Colon Carcinoma Metastatic in the Lung (tissue), 2 donors: ENCODE results near the genes MVB12A, MAP1S and RPL18A.

- PRO-cap, 2 experiments, result no peak in any of the 2 experiments
These were observed 24.1 kb upstream of the USE1 start for GRCh38 chr19:17191003-17191467.

DNA sequence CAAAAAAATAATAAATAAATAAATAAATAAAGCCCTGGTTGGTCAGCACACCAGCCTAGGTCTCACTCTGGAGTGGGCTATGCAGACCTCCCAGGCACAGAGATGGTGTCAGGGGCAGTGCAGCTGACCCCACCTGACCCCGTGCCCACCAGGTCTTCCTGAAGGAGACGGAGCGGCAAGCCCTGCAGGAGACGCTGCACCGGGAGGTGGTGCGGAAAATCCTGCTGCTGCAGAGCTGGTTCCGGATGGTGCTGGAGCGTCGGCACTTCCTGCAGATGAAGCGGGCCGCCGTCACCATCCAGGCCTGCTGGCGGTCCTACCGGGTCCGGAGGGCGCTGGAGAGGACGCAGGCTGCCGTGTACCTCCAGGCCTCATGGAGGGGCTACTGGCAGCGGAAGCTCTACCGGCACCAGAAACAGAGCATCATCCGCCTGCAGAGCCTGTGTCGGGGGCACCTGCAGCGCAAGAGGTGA, 22.5 kb upstream of the USE1 start:
- PRO-cap, 2 experiments, result no peak in any of the 2 experiments

DNA sequence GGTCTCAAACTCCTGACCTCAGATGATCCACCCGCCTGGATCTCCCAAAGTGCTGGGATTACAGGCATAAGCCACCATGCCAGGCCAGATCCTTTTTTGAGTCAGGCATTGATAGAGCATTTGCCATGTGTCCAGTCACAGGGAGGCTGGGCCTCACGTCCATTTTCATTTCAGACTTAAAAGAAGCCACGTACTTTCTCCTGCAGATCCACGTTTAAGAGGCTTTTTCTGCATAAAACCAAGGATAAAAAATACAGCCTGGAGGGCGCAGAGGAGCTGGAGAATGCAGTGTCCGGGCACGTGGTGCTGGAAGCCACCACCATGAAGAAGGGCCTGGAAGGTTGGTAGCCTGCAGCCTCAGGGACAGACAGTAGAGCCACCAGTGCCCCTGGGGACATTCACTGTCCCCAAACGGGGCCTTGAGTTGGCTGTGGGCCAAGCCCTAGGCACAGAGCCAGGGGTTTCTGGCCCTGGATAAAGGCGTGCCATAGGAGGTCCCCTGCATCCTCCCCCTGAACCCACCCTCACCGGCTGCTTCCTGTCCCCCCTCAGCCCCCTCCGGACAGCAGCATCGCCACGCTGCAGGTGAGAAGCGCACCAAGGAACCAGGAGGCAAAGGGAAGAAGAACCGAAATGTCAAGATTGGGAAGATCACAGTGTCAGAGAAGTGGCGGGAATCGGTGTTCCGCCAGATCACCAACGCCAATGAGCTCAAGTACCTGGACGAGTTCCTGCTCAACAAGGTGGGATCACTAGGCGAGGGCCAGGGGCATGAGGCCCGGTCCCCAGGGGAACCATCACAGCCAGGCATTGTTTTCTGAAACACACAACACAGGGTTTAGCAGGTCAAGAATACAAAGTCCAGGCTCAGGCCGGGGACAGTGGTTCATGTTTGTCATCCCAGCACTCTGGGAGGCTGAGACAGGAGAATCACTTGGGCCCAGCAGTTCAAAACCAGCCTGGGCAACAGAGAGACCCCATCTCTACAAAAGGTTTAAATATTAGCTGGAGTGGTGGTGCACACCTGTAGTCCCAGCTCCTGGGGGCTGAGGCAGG, 14.7 kb upstream of the USE1 start:
- PRO-cap, 2 experiments, result no peak in any of the 2 experiments

- PRO-cap, 2 experiments, result no peak in any of the 2 experiments
These were observed 2.6 kb downstream of the NR2F6 start for GRCh38 chr19:17243136-17243416.

DNA sequence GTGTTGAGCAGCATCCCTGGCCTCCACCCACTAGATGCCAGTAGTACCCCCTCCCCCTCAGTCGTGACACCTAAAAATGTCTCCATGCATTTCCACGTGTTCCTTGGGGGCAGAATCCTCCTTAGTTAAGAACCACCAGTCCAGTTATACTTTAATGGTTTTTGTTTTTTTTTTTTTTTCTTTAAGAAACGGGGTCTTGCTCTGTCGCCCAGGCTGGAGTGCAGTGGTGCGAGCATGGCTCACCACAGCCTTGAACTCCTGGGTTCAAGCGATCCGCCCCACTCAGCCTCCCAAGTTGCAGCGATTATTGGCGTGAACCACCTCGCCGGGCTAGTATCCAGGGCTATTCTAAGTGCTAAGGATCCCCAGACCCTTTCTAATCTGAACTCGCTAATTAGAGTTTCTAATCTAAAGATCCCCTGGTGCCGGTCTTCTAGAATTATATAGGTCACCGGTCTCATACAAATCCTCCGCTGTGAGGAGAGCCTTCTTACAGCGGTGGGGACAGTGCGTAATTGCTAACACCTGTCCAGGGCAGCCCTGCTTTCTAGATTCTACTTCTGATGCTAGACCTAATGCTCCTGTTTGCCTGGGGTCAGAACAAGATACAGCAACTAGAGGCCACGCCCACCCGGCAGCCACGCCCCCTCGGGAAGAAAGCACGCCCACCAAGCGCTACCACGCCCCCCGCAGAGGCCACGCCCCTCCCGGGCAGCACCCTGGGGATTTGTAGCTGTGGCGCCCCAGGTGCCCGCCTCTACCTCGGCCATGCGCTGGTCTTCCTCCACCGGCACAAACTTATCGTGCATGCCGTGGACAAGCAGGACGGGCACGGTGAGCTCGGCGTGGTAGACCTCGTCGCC, 9.5 kb downstream of the ABHD8 start:
- PRO-cap, 2 experiments, result no peak in any of the 2 experiments

DNA sequence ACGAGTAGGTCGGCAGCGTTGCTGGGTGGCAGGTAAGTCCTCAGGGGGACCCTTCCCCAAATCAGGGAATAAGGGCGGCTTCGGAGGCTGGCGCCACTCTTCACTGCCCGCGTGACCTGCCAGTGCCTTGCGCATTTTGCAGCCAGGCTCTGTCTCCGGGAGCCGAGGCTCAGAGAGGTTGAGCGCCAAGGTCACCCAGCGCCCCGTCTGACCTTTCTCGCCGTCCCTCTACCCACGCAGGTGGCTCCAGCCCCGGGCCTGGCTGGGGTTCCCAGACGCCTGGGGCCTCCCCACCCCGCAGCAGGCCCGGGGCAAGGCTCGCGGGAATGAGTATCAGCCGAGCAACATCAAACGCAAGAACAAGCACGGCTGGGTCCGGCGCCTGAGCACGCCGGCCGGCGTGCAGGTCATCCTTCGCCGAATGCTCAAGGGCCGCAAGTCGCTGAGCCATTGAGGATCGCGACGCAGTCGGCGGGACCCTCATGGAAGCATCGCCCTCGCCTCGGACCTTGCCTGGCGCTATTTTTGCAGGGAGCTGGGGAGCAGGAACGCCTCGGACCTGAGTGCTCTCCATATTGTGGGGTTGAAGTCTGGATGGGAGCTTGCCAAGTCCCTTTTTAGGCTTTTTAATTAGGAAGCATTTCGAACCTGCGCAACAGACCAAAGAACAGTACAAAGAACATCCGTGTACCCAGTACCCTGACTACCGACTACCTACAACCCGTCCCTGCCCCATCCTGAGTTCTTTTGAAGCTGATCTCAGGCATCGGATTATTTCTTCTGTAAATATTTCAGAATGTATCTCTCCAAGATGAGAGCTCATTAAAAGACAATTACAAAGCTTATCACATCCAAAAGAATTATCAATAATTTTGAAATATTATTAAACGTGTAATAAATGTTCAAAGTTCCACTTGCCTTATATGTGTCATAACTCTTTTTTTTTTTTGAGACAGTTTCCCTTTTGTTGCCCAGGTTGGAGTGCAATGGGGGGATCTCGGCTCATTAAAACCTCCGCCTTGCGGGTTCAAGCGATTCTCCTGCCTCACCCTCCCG, 582 bp downstream of the MRPL34 start:
- PRO-cap, 2 experiments, result peak in 1 of 2 experiments; most common minus-strand start position 577 of the sequence (in 1)

- PRO-cap, 2 experiments, result no peak in any of the 2 experiments
These were observed 3.9 kb downstream of the GTPBP3 start for GRCh38 chr19:17341287-17341584.

GRCh38 chr19:17357571-17358103, 19.5 kb downstream of the PLVAP start:
- PRO-cap, 2 experiments, result no peak in any of the 2 experiments

DNA sequence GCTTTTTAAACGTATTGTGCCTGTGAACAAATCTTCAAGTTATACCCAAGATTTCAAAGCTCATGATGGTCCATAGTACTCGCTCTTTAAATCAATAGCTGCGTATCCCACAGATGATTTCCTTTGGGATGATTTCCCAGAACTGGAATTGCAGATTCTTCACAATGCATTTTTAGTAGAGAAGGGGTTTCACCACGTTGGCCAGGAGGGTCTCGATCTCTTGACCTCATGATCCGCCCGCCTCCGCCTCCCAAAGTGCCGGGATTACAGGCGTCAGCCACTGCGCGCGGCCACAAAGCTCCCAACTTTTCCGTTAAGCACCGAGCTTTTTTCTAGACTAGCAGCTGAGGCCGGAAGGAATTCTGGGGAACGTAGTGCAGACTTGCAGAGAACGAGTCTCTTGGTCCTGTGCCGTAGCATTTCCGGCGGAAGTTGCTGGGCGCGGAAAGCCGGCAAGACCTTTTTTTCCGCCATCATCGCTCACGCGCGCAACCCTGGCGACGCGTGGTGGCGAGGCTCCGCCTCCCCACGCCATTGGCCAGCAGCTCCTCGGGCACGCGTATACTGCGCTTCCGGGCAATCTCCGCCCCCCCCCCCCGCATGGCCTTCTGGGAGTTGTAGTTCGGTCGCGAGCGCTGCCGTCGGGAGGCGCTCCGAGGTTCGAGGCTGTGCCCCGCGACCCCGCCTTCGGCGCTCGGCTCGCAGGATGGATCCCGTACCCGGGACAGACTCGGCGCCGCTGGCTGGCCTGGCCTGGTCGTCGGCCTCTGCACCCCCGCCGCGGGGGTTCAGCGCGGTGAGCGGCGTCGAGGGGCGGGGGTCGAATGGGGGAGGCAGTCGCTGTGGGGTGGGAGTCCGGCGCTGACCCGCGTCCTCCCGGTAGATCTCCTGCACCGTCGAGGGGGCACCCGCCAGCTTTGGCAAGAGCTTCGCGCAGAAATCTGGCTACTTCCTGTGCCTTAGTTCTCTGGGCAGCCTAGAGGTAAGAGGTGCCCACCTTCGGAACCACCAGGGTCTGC, at the start of gene MVB12A:
MVB12A (plus strand) TSS at position 618 of the 1,019 bp plus-strand sequence.
- PRO-cap, 2 experiments, result peak in 2 of 2 experiments; most common plus-strand start position 635 of the sequence (in 2); most common minus-strand start position 364 of the sequence (in 2)

DNA sequence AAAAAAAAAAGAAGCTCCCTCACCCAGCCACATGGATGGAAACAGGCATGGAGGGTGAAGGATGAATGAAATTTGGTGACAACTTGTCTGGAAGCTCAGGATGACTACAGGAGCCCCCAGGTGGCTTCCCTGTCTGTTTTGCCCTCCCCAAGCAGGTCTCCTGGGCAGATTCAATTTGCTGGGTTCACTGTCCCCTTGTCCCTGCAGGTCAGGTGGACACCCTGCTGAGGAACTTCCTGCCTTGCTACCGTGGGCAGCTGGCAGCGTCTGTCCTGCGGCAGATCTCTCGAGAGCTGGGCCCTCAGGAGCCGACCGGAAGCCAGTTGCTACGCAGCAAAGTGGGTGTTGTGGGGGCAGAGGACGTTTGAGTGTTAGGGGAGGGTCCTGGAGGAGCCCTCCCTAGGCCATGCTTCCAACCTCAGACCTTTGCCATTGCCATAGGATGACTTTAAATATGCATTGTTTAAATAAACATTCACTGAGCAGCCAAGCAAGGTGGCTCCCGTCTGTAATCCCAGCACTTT, 3.5 kb downstream of the NIBAN3 start:
- PRO-cap, 2 experiments, result no peak in any of the 2 experiments

DNA sequence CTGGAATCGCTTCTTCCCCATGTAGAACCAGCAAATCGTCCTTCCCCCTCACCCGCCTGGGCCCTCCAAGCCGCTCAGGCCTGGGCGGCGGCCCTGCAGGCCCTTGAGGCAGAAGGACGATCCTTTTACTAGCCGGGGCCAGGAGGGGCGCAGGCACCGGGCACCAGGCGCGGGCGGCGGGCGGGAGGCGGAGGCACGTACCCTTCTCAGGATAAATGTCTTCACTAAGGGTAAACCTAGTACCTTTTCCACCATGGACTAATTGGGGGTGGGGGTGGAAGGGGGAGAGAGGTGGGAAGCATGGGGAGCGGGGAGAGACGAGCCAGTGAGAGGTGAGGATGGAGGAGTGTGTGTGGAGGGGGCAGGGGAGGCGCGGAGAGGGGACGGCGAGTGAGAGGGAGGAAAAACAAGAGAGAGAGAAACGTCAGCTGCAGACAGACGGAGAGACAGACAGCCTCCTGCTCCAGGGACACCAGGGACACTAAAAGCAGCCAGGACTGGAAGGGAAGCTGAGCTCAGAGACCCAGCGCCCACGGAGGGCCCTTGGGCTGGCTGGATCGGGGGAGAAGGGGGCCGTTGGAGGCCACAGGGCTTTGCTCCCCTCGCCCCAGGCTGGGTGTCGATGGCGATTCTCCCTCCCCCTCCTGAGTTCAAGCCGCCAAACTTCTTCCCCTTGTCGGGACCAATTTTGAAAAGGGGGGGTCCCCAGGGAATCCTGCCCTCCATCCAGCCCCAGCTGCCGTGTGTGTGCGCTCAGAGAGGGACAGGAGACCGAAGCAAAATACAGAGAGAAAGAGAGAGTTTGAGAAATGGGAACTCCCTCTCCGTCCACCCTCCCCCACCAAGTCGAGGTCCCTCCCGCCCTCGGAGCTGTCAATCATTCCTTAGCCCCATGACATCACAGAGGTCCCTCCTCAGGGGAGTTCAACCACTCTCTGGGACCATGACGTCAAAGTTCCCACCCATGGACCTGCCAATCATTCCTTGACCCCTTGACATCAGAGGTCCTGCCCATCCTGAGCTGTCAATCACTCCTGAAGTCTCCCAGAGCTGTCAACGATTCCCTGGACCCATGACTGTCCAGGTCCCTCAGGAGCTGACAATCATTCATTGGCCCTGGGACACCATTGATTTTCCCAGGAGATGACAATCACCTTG, 61.1 kb downstream of the COLGALT1 start:
- PRO-cap, 2 experiments, result peak in 1 of 2 experiments; most common minus-strand start position 848 of the sequence (in 1)

GRCh38 chr19:17719099-17719646, at the start of gene MAP1S:
Gene MAP1S (plus strand): TSS chr19:17719480.
- PRO-cap, 2 experiments, result peak in 2 of 2 experiments; most common plus-strand start chr19:17719480 (in 1); most common minus-strand start chr19:17719351 (in 1)

DNA sequence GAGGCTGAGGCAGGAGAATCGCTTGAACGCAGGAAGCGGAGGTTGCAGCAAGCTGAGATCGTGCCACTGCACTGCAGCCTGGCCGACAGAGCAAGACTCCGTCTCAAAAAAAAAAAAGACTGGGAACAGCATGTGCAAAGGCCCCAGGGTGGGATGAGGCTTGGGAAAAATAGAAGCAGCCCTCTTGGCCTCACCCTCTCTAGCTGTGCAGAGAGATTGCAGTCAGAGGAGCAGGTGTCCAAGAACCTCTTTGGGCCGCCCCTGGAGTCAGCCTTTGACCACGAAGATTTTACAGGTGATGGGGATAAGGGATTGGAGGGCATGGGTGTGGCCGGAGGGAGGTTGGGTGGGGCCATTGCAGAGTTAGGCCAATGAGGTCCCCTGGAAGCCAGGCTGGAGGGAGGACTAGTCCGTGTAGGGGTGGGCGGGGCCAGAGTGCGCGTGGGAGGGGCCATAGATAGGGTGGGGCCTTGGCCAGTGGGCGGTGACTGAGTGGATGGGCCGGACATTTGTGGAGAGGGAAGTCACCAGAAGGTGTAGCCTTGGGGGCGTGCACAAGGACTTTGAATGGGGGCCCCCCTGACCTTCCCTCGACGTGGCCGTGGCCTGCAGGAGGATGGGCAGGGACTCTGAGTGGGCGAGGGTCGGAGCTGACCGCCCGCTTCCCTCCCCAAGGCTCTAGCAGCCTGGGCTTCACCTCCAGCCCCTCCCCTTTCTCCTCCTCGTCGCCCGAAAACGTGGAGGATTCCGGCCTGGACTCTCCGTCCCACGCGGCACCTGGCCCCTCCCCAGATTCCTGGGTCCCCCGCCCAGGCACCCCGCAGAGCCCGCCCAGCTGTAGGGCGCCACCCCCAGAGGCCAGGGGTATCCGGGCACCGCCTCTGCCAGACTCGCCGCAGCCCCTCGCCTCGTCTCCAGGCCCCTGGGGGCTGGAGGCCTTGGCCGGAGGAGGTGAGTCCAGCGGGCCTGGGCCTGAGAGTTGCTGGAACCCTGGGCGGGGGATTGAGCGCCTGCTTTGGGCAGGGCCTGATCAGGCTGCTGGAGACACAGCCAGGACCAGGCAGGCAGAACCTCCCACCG, 16.7 kb upstream of the B3GNT3 start:
- PRO-cap, 2 experiments, result peak in 1 of 2 experiments; most common plus-strand start position 508 of the sequence (in 1); most common minus-strand start position 276 of the sequence (in 1)

GRCh38 chr19:17779160-17779333, 15.9 kb upstream of the B3GNT3 start:
- PRO-cap, 2 experiments, result no peak in any of the 2 experiments

DNA sequence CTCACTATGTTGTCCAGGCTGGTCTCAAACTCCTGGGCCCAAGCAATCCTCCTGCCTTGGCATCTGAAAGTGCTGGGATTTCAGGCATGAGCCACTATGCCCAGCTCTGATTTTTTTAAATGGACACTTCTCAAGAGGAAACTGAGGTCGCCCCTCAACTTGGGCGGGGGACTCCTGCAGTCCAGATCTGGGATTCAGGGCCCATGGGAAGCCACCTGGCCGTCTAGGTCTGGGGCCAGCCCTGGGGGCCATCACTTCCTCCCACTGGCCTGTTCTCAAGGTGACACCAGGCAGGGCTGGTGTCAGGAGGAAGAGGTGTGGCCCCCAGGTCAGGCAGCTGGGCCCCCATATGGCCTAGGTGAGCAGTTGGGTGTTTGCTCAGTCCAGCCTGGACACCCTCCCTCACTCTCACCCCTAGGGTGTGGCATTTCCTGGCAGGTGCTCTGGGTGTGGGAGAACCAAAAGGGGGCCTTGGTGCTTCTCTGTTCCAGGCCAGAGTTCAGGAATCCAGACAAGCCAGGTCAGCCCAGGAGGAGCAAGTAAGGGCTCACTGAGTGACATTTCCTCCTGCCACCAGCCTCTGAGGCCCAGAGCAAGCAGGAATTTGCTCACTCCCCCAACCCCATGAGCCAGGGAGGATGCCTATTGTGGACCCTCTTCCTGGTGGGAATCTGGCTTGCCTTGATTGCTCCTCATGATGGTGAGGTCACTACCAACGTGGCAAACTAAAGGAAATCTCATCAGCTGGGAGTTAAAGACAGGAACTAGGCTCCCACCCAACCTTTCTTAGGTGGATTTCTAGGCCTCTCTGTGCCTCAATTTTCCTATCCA, 1.6 kb downstream of the B3GNT3 start:
- PRO-cap, 2 experiments, result peak in 2 of 2 experiments; most common plus-strand start position 490 of the sequence (in 1); most common minus-strand start position 266 of the sequence (in 1)

- PRO-cap, 2 experiments, result no peak in any of the 2 experiments
These were observed 11.1 kb downstream of the JAK3 start for GRCh38 chr19:17836553-17837166.

- PRO-cap, 2 experiments, result peak in 2 of 2 experiments; most common plus-strand start chr19:17859895 (in 1)
These were observed at the start of gene RPL18A for GRCh38 chr19:17859799-17860064. Gene RPL18A (plus strand): TSS chr19:17859910.

- PRO-cap, 2 experiments, result no peak in any of the 2 experiments
These were observed 21.9 kb downstream of the MAST3 start for GRCh38 chr19:18119075-18120220.

GRCh38 chr19:18174832-18175806, 1.5 kb downstream of the IFI30 start:
- PRO-cap, 2 experiments, result no peak in any of the 2 experiments

- PRO-cap, 2 experiments, result no peak in any of the 2 experiments
These were observed 9.3 kb downstream of the IFI30 start for GRCh38 chr19:18182891-18183366.